Melanocyte of skin (primary cell): ENCODE data around the genes ENSG00000285566 and KLHL1.

GRCh38 chr13:63832972-63833238 is at the start of gene ENSG00000285566:
Gene ENSG00000285566 (minus strand): TSS chr13:63833053.
- CAGE, long polyA plus RNA, 2 experiments, result no peak in any of the 2 experiments

- CAGE, long polyA plus RNA, 2 experiments, result no peak in any of the 2 experiments
These were observed 605.8 kb downstream of the PCDH9 start for GRCh38 chr13:66624387-66624586.

DNA sequence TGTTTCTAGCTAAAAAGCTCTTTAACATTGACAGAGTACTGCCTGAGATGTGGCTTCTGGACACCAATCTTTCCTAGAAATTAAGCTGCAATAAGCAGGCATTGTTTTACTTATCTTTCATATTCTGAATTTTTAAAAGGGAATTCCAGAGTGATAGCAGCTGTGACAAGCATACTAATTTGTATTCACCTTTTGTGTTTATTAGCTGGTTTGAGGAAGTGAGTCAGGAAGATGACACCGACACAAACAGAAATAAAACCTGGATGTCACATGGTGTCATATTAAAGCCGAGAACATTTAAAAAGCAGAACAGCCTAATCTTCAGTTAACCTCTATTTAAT is 398.9 kb downstream of the PCDH9 start:
- CAGE, long polyA plus RNA, 2 experiments, result no peak in any of the 2 experiments

DNA sequence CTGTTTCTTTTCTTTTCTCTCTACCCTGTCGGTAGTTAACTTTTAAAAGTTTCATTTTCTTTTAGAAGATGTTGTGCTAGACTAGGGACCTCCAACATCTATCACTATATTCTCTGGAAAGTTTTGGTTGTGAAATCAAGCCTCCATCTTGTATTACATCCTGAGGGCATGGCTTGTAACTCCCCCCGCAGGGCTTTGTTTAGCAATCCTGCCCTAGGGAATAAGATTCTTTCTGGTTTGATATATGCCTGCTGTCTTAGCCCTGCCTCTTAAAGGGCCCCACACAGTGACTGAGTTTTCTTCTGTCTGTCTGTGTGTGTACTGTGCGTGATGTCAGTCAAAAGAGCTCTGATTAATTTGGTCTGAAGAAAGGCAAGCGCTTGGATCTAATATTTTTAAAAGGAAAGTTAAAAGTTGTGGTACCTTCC is 1027.4 kb upstream of the PCDH9 start:
- CAGE, long polyA plus RNA, 2 experiments, result no peak in any of the 2 experiments

DNA sequence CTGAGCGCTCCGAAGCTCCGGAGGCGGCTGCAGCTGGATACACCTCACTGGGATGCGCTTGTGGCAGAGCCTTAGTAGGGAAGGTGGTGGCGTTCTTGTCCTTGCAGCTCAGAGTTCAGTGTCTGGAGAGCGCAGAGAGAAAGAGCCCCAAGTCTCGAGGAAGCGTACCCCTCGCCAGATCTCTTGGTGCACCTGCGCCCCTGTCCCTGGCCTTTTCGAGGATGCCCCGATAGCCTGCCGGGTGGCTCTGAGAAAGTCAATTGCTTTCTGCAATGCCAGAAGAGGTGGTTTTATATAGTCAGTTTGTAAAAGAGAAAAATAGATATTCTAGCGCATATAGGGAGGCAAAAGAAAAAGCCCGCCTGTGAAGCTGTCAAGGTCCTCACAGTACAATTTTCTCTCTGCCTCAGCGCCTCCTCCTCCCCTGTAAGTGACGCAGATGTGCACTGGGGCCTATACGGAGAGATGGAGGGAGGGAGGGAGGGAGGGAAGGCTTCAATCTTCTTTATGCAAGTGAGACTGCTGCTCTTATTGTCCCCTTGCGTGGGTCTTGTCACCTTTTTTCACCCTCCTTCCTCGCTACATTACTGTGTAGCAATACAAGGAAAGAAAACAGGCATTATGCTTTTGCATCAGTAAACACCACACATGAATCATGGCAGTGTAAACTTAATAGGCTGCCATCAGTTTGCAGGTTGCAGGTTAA is at the start of gene KLHL1:
TSS of gene KLHL1 (minus strand) at position 391 of the 706 bp plus-strand sequence.
- CAGE, long polyA plus RNA, 2 experiments, result no peak in any of the 2 experiments

- CAGE, long polyA plus RNA, 2 experiments, result no peak in any of the 2 experiments
These were observed 241.3 kb downstream of the DACH1 start for GRCh38 chr13:71625620-71626178.

DNA sequence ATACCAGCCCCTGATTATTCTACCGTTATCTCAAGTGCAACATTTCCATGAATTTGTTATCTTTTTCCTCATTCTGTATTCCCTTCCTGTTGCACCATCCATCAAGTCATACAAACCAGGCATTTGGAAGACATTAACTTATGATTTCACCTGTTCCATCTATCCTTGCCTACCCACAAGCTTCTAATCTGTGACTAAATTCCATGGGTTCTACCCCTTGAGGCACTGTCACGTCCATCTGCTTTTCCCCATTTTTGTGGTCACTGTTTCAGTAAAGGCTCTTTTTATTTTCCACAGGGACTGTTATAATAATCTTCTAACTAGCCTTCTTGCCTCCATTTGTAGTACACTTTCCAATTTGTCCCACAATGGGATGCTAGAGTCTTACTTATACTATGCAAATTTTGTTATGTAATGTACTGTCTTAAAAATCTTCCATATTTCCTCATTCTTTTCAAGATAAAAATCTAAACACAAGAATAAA is 101.9 kb downstream of the DACH1 start:
- CAGE, long polyA plus RNA, 2 experiments, result no peak in any of the 2 experiments

DNA sequence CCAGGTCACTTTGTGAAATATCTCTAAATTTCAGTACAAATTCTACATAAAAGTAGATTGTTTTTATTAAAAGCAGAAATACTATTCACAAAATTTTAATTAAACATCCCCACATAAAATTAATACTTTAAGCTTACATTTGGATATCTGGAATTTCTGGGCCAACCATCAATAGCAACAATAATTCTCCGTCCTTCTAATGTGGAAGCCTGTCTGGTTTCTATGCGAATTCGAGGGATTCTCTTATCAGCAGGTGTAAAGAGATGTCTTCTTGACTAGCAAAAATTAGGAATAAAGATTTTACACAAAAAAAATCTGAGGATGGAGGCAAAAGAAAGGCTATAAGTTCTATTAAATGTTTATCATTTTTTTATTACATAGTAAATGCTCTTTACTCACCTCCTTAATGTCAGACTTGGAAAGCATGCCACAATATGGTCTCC is 8.1 kb downstream of the DIS3 start:
- CAGE, long polyA plus RNA, 2 experiments, result no peak in any of the 2 experiments

GRCh38 chr13:72952945-72953317 is 105.9 kb upstream of the KLF5 start:
- CAGE, long polyA plus RNA, 2 experiments, result no peak in any of the 2 experiments

DNA sequence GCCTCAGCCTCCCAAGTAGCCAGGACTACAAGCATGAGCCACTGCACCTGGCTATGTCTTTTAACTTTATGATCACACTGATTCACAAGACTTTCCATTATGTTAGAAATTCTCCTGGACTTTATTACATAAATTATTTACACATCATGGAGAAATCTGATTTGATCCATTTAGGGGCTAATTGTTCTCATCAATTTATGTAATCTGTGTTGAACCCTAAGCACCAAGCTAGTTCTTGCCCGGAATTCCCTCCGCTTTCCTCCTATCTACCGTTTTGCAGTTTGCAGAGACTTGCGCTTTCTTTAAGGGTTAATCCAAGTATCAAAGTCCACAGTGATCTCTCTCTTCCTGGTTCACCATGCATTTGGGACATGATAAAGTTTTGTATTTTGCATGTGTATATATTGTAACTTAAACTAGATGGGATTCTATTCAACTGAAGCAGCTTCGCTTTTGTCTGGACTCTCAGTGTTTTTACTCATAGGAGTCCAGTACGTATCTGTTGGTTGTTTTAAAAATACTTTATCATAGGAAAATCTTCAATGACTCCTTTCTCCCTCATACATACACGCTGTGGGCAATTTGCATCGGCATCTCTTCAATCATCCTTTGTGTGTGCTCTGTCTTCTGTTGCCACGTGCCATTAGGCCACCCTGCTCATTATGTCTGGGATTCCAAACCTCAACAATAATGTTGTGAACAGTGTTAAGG is 13.7 kb upstream of the KLF5 start:
- CAGE, long polyA plus RNA, 2 experiments, result no peak in any of the 2 experiments

GRCh38 chr13:73060826-73061402 is 2.1 kb downstream of the KLF5 start:
- CAGE, long polyA plus RNA, 2 experiments, result no peak in any of the 2 experiments

DNA sequence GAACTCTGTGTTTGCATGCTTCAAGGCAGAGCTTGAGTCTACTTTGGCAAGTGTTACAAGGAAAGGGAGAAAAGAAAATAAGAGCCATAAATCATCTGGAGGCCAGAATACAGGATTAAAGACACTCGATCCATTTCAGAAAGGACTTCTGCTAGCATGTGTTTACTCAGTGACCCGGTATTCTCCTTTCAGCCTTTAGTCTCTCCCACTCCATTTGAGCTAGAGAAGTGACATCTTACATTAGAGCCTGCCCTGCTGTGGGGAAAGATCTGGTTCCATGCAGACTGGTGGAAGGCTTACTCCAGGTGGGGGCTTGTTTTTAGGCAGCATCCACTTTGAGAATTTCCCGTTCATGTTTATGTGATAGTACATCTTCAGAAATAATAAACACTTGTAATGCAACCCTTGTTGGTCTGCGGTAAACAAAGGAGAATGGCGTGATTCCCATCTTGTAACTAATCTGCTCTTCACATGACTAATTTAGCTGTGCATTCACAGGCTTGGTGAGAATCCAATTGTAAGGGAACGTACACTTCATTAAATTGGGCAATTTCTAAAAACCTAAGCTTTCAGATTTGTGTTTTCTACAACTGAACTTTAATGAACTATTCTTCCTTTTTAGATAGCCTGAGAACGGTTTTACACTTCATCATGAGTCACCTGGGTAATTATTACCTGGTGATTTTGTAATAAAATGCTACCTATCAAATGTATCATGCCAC is 306.7 kb downstream of the KLF5 start:
- CAGE, long polyA plus RNA, 2 experiments, result no peak in any of the 2 experiments

DNA sequence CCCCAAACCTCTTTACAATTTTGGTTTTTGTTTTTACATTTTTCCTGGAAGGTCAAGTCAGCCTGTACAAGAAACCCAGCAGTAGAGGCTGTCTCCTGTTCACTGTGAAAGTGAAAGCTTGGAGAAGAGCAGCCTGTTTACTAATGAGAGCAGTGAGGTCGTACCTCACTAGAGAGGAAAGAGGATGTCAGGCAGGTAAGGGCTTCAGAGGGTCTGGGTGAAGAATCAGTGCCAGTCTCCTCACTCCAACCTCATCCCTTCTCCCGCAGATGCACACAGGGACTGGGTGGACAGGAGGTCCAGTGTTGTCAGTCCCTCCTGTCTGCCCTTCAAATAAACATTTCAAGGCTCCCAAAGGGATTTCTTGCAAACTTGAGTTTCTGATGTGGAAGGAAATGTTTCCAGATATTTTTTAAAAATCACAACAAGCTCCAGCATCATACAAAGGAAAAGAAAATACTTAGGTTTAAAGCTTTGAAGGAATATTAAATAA is 462.5 kb downstream of the KLF5 start:
- CAGE, long polyA plus RNA, 2 experiments, result no peak in any of the 2 experiments

- CAGE, long polyA plus RNA, 2 experiments, result no peak in any of the 2 experiments
These were observed 707.2 kb downstream of the KLF5 start for GRCh38 chr13:73765882-73766449.

GRCh38 chr13:73975338-73976234 is 916.8 kb downstream of the KLF5 start:
- CAGE, long polyA plus RNA, 2 experiments, result no peak in any of the 2 experiments

- CAGE, long polyA plus RNA, 2 experiments, result no peak in any of the 2 experiments
These were observed 989.0 kb downstream of the KLF5 start for GRCh38 chr13:74047907-74048089.

DNA sequence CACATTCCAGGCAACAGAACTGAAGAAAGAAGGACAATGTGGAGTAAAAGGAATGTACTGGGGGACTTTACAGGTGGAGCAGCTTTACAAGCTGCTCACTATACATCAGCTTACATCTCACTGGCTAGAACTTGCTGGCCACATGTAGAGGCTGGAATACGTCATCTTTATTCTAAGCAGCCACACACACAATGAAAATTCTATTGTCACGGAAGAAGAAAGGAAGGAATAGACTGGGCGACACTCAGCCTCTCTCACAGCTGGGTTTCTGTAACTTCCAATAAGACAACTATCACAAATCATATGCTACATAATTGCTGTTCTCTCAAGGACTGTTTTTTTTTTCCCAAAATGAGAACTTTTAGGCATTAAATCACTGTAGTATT is 989.3 kb downstream of the KLF5 start:
- CAGE, long polyA plus RNA, 2 experiments, result no peak in any of the 2 experiments

DNA sequence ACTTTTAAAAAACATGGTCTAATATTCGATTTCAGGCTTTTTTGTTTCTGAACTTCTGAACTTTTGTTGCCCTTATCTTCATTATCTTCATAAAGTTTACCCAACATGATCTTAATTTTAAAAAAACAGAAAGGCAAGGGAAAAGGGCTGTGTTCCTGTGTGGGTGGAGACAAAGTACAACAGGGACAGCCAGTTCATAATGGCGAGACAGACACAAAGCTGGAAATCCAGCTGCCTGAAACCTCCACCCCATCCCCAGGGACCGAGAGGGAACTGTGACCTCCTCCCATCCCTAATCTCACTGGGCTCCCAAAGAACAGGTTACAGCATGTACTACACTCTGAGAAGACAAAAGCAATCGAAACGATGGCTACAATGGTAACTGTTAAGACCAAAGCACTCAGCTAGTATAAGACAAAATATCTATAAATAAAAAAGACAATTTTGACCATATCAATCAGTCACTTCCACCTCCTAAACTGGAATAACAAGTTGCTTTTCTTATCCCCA is 998.4 kb downstream of the KLF5 start:
- CAGE, long polyA plus RNA, 2 experiments, result no peak in any of the 2 experiments

GRCh38 chr13:74162201-74162668 is 1103.4 kb downstream of the KLF5 start:
- CAGE, long polyA plus RNA, 2 experiments, result no peak in any of the 2 experiments

DNA sequence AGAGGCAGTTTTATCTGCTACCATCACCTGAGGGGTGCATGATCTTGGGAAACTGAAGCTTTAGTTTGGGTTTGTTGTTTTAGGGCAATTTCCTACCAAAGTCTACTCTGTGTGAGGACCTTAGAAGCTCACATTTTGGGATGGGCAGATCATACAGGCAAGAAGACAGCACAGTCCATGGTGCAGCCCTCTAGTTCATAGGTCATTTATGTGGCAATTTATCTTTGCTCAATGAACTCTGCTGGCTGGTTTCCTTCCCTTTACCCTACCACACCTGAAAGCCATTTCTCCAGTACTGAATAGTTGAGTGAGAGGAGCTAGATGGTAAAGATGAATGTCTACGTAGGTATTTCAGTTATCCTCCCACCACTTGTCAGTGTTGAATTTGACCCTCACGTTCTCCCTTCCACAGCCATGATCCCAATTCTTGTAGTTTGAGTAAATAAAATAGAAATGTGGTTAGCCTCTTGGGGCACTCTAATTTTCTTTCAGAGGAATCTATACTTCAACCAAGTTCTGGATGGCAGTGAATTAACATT is 1163.0 kb downstream of the KLF5 start:
- CAGE, long polyA plus RNA, 2 experiments, result no peak in any of the 2 experiments